AG09319 (cell line): ENCODE measurements around the genes DAD1 and PSMB11.

GRCh38 chr14:21846908-21847518 is 173.4 kb upstream of the OR4E1 start:
- RRBS: no CpG with 5 or more reads among the region's 11 CpGs

- RRBS: no CpG with 5 or more reads among the region's 8 CpGs
These were observed 221.2 kb upstream of the OR4E1 start for GRCh38 chr14:21894773-21895176.

DNA sequence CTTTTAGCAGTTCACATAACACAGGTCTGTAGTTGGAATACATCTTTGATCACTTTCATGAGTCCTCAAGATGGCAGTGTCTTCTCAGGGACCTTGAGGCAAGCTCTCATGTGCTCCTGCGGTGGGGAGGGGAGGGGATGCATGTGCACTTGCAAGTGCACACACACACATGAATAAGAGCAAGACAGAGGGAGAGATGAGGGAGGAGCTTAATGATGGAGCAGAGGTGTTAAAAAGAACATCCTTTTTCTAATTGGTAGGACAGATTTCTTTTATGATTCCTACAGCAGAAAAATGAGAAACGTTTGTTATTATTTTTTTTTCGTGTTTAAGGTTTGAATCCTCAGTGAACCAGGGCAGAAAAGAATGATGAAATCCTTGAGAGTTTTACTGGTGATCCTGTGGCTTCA is 291.5 kb upstream of the OR4E1 start:
- RRBS: no CpG with 5 or more reads among the region's 3 CpGs

GRCh38 chr14:22096211-22096433 is 422.5 kb upstream of the OR4E1 start:
- RRBS: no CpG with 5 or more reads among the region's 1 CpG

GRCh38 chr14:22118453-22118856 is 444.8 kb upstream of the OR4E1 start:
- RRBS: no CpG with 5 or more reads among the region's 2 CpGs

DNA sequence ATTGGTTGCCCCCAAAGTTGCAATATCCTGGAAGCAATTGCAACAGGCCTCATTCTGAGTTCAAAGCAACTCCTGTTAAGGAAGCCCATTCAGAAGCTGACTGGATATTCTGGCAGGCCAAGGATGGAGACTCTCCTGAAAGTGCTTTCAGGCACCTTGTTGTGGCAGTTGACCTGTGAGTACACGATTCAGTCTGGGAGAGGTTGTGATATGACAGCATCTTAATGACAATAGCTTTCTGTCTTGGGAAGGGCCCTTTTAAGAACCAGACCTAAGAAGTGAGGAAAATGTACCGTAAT is 420.8 kb downstream of the DAD1 start:
- RRBS: no CpG with 5 or more reads among the region's 2 CpGs

- RRBS: 68% methylated on average over 4 of the region's 8 CpGs
These were observed 99.8 kb downstream of the DAD1 start for GRCh38 chr14:22489116-22489694.

DNA sequence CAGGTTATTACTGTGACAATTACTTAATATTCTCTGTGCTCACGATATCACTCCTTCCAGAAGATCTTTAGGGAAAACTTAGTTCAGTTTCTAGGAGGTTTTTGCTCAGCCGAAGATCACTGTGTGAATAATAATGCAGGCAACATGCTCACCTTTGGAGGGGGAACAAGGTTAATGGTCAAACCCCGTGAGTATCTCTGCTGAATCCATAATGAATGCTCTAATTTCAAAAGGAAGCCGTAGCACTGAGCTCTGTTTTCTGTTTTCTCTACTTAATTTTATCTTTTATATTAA is 87.6 kb downstream of the DAD1 start:
- RRBS: no CpG with 5 or more reads among the region's 4 CpGs

GRCh38 chr14:22520075-22520636 is 68.9 kb downstream of the DAD1 start:
- RRBS: no CpG with 5 or more reads among the region's 6 CpGs

DNA sequence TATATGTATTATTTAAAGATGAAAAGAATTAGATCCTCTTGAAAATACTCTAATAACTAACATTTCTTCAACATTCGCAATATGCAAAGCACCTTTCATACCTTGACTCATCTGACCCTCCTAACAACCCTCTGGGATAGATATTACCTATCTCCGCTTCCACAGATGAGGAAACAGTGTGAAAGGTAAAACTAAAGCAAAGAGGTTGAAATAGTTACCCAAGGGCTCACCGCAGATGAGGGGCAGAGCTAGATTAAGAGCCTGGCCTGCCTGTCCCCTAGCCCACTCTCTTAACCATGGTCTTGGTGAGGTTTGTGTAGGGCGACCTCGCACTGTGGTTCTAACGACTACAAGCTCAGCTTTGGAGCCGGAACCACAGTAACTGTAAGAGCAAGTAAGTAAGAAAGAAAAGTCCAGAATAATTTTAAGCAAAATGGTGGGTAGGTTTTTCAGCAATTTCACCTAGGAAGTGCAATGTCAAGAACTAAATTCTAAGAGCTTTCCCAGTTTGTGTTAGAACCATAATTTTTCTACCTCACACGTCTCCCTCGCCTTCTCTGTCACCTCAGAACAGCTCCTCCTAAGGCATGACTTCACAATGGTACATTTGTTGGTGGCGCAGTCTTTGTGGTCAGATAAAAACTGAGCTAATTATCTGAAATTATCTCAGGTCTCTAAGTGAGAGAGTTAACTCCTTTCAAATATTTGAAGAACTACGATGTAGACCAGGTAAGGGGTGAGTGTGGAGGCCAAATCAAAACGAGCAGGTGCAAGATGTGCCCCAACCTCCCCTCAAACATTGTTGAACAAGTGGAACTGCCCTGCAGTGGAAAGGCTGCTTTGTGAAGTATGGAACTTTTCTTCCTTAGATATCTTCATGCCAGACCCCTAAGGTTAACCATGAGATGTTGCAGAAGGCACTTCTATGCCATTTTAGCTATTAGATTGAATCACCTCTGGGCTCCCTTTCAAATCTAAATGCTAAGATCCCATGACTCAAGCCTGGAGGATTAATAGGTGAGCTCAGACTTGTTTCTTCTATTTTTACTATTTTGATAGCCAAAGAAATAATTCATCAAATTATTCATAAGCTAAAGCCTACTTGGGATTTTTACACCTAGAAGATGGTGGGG is 64.7 kb downstream of the DAD1 start:
- RRBS: no CpG with 5 or more reads among the region's 12 CpGs

- RRBS: no CpG with 5 or more reads among the region's 5 CpGs
These were observed 63.7 kb downstream of the DAD1 start for GRCh38 chr14:22525121-22525947.

DNA sequence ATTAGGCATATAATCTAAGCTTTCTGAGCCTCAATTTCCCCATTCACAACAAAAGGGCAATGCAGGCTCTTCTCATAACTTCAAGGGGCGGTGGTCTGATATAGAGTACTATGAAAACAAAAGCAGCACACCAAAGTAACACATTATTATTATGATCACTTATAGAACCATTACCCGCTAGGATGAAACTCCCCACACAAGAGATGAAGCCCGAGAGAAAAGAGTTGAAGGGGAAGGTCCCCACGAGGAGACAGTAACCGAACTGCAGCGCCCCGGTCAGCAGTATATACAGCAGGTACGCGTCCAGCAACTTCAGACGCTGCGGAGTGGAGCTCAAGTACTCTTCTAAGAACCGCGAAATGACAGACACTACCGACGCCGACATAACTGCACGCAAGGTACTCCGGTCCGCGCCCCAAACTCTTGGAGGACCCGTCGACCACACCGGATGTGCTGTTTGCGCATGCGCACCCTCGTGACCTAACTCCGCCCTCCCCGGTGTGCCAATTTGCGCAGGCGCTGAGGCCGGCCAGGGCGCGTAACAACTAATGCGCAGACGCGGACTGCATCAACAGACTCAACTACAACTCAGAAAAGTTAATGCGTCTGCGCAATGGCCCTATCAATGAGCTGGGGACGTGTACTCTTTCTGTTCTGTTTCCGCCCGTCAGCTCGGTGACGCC is at the start of gene DAD1:
TSS of gene DAD1 (minus strand) at position 452 of the 683 bp plus-strand sequence.
- RRBS: 2% methylated on average over 6 of the region's 43 CpGs

DNA sequence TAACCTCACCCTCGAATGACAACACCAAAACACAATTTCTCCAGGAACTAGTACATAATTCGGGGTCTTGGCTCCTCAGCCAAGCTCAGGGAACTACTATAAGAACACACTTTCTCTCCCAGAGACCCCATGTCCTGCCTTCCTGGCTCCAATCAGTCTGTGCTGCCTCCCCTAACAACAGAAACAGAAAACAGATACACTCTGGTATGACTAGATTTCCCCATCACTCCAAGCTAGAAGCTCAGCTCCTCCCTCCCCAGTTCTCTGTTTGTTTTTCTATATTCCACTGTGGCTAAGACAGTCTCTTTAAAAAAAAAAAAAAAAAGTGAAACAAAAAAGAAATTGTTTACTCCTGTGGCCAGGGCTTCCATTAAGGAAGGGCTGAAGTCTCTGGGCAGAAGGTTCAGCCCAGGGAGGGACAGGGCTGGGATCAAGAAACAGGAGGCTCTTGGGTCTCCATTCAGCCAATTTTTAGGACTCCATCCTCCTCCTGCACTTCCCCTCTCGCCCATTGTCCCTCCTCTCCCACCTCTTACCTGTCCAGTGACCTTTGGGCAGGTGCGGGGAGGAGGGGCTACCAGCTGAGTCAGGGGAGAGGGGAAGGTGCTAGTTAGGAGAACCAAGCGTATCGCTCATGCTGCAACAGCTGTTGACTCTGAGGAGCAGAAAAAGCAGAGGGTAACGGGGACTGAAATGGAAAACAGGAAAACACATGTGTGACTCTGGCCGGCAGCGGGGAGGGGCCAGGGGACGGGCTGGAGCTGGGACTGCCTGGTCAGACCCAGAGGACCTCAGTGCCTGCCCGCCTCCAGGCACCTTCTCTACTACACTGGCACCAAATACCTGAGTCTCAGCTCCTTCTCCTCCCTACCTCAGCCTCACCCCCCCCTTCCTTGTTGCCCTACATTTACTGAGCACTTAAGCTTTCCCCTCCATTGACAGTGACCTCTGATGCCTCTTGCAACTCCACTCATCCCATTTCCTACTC is 4.2 kb upstream of the SLC7A7 start:
- RRBS: no CpG with 5 or more reads among the region's 11 CpGs

GRCh38 chr14:22821673-22821935 is 6.4 kb upstream of the SLC7A7 start:
- RRBS: no CpG with 5 or more reads among the region's 8 CpGs

DNA sequence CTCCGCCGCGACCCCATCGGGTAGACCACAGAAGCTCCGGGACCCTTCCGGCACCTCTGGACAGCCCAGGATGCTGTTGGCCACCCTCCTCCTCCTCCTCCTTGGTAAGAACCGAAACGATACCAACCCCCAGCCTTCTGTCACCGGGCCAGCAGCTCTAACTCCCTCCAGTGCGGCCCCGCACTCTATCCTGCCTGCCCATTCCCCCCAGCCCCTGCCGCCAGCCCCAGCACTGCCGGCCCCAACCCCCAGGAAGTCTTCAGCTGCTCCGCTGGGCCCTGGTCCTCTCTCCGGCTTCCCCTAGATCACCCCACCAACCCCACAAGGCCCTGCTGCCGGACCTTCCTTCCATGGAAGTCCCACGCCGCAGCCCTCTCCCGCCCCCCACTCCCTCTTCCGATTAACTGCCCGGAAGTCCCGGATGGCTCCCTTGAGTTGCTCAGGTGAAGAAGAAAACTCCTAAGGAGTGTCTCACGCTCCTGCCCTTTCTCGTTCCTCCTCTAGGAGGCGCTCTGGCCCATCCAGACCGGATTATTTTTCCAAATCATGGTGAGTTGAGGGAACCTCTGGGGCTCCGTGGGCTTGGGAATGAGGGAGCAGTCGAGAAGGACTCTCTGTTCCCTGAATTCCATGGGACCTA is 814 bp downstream of the LRP10 start:
- RRBS: 2% methylated on average over 19 of the region's 28 CpGs

- RRBS: no CpG with 5 or more reads among the region's 7 CpGs
These were observed 4.9 kb downstream of the REM2 start for GRCh38 chr14:22887807-22888364.

DNA sequence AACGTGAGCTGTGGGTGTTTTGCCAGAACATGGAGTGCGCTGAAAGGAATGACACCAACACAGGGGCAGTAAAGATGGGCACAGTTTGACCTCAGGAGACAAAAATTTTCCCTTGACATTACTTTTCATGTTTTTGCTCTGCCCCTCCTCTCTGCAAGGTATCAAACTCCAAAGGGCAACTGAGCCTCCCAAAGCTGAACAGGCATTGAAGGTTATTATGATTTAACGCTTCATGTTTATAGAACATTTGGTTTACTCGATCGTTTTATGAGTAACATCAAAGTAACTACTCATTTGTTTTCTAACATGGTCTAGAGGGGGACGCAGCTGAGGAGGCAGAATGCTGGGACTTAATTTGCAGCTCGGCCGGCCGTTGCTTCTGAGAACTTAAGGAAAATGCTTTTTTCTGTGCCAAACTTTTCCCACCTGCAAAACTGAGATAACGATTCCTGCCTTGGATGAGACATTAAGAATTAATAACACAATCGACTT is 992 bp downstream of the HAUS4 start:
- RRBS: no CpG with 5 or more reads among the region's 11 CpGs

DNA sequence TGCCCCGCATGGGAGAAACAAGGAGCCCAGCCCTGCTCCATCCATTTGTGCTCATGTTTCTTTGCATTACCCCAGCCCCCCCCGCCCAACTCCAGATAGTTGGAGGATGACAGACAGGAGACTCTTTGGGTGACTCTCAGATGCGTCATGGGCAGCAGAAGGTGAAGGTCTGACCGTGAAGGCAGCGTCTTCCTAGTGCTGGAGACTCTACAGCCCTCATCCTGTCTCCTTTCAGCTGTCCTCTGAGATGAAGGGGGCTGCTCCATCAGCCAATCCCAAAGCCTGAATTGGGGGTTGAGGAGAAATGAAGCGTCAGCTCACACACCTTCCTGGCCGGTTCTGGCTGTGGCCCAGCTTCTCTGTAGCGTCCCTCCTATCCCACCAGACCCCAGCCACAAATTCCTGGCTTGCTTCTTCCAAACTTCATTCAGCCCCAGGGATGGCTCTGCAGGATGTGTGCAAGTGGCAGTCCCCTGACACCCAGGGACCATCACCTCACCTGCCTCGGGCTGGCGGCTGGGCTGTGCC is at the start of gene PSMB11:
TSS of gene PSMB11 (plus strand) at position 426 of the 528 bp plus-strand sequence.
- RRBS: no CpG with 5 or more reads among the region's 10 CpGs

GRCh38 chr14:23045421-23046049 is 3.5 kb downstream of the PSMB11 start:
- RRBS: no CpG with 5 or more reads among the region's 8 CpGs